Thoracic aorta endothelial cell (primary cell): ENCODE measurements around a stretch of chr3.

DNA sequence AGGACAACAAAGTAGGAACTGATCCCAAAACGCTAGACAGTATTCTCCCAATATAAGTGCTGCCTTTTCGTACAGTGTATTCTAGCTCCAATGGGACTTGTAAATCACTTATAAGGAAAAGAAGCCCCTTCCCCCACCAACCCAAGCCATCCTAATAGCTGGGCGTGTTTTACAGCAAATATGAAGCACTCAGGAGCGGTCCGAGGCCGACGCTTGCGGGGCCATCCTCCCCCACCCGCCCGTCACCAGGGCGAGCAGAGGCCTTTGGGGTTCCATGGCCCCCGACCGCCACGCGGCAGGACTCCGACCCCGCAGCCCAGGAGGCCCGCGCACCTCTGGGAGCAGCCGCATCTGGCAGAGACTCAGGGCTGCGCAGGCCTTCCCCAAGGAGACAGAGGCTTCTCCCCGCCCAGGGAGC lies 885 bp downstream of the UBP1 start:
- CAGE, long polyA plus RNA = no peak

DNA sequence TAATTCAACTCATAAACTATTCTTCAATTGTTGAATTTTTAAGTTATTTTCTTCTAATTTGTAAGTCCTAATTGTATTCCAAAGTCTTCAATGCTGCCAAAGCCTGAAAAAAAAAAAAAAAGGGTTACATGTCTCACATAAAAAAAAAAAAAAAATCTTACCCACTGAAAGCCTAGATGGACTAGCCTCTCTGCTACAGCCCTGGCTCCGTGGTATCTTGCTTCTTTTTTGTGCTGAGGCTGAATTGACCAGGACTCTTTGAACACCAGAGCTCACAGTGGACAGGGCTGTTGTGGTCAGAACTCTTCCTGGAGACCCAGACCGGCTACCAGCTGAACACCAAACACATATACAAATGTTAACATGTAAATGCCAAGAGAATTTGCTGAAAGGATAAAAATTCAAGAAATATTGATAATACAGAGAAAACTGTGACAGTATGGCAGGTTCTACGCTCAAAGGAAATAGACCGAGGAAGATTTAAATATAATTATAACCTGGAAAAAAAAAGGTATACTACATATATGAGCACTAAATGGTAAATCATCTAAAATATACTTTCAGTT lies 133.4 kb downstream of the CLASP2 start:
- CAGE, long polyA plus RNA = no peak

DNA sequence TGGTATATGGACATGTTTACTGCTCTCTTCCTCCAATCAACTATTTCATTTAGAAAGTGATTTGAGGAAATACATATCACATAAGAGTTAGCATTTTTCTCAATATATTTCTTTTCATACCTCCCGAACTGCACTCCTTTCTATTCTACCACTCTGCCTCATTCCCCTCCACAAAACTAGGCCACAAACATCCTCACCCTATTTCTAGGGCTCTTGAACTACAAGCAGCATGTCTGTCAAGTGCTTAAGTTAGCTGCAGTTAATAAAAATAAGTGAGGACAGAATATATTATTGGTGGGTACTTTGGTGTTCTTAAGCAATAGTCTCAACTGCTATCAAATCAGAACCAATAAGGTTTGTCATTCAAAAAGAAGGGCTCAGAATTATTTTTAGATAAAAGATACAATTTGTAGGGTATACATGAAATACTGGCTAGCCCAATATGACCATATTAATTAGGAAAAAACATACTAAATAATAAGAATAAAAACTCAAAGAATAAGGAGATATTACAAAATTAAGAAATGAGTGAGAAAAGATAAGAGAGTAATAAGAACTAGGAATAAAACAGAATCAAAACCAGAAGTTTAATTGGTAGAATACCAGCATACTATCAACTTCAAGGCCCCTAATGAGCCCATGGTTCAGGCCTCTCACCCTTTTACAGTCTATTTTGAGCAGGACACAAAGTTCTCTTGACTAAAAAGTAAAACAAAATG lies 124.9 kb downstream of the CLASP2 start:
- CAGE, long polyA plus RNA = no peak

- CAGE, long polyA plus RNA = no peak
Observed at GRCh38 chr3:33594714-33595429, 123.2 kb downstream of the CLASP2 start.

- CAGE, long polyA plus RNA = no peak
Observed at GRCh38 chr3:33645186-33645909, 72.7 kb downstream of the CLASP2 start.

DNA sequence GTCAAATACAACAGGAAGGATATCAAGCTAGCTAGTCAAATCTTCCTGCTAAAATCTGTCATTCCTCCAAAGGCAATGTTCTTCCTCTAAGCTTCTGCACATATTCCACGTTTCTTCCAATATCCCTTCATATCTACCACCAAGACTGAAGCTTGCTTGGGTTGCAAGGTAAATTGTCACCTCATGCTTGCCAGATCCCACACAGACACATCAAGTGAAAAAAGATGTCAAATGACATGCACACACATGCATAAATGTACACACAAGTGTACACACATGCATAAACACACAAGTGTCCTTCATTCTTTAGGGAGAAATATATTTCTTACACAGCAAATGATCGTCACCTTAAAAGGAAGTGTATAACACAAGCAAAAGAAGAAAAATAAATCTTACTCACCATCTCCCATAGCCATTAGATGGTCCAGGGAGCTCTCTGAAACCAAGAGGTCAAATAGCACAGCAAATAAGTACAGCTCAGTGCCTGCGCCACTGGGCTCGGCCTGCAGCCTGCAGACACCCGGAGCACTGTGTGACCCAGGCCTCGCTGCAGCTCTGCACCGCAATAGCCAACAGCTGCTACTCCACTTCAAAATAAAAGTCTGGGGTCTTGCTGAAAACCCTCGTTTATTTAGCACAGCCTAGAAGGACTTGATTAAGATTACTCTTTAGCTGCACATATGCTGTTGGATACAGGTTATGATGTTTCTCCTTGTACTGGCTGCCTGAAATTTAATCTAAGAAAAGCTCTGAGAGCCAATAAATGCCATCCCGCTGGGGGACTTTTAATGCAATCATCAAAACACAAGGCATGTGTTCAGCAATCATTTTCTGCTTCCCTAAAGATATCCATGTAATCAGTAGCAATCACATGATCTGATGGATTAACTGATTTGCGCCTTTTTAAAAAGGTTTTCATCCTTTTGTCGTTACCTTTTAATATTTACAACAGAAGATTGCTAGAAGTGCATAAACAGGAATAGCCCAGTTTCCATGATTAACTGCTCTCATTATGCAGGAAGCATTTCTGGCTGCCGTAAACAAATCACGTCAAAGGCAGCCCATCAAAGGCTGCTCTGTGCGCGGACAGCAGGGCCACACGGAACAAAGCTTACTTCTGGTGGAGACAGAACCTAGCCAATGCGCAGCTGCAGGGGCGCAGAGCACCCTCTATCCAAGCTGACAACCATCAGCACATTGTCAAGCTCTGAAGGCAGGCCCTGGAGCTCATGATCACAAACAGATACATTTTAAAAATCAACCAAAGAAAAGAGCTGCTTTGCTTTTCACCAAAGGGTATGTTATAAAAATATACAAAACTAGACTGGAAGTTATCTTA lies 59.0 kb downstream of the CLASP2 start:
- CAGE, long polyA plus RNA = no peak

- CAGE, long polyA plus RNA = no peak
Observed at GRCh38 chr3:33855744-33856519, 57.5 kb downstream of the PDCD6IP start.

DNA sequence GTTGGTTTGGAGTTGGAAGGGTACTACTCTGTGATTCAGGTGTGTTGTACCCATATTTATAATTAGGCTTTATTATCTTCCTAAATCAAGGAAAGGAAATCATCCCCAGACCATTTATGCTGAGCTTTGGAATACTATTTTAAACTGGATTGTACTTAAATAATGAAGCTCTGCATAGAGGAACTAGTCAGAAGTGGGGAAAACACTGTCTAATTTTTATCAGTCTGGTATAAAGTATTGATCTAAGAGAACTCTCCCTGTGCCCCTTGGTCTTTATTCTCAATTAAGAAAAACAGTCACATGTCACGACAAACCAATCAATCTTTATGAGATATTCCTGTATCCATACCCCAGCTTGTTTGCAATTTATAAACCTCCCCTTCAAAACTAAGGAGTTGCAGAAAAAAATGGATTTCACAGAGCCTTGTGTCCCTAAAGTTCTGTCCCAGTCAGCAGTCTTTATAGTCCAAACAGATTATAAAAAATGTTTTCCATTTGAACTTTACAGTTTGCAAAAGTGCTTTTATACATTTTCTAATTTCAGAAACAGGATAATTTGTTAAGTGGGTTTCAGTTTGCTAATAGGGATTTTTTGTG lies 70.3 kb downstream of the PDCD6IP start:
- CAGE, long polyA plus RNA = no peak

GRCh38 chr3:33917756-33918424 lies 119.5 kb downstream of the PDCD6IP start:
- CAGE, long polyA plus RNA = no peak

- CAGE, long polyA plus RNA = no peak
Observed at GRCh38 chr3:35679360-35680029, 40.2 kb downstream of the ARPP21 start.

GRCh38 chr3:36831106-36831758 lies 66.9 kb upstream of the DCLK3 start:
- CAGE, long polyA plus RNA = no peak

- CAGE, long polyA plus RNA = no peak
Observed at GRCh38 chr3:36913301-36913907, 31.4 kb downstream of the TRANK1 start.

DNA sequence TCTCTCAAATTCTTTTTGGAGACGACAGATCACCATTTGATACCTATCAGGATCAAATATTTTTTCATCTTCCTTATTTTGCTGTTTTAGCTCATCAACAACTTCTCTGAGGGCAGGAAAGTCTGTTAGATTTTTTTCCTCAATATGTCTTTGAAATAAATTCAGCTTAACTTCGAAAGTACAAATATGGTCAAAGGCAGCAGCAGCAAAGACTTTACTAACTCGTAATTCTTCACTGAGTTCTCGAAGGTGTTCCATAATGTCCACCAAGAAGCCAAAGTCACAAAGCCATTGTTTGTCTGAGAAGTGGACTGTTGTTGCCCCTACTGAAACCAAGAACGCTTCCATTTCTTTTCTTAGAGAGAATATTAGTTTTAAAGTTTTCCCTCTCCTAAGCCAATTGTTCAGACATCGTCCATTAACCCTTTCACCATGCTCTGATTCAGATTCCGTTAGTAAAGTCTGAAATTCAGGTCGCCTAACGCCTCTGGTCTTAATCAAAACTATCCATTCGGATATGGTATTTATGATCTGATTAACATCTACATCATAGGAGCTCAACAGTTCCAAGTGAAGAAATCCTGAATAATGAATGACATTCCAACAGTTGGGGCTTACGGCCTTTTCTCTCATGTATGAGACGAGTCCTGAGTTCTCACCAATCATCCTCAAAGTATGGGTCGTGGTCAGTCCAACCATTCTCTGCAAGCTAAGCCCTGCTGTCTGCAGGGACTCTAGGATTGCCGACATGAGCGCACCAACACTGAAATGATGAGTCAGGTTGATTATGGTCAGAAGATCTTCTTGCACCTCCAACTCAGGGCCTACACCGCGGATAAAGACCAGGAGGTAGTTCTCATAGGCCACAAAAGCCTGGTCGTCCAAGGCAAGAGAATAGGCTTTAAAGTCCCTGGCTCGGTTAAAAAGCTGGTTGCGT lies 1.0 kb downstream of the EPM2AIP1 start:
- CAGE, long polyA plus RNA = no peak

GRCh38 chr3:37054938-37055442 lies 61.7 kb downstream of the MLH1 start:
- CAGE, long polyA plus RNA = no peak

GRCh38 chr3:37065760-37066514 lies 72.6 kb downstream of the MLH1 start:
- CAGE, long polyA plus RNA = no peak

GRCh38 chr3:37139296-37140317 lies 34.8 kb downstream of the LRRFIP2 start:
- CAGE, long polyA plus RNA = no peak

DNA sequence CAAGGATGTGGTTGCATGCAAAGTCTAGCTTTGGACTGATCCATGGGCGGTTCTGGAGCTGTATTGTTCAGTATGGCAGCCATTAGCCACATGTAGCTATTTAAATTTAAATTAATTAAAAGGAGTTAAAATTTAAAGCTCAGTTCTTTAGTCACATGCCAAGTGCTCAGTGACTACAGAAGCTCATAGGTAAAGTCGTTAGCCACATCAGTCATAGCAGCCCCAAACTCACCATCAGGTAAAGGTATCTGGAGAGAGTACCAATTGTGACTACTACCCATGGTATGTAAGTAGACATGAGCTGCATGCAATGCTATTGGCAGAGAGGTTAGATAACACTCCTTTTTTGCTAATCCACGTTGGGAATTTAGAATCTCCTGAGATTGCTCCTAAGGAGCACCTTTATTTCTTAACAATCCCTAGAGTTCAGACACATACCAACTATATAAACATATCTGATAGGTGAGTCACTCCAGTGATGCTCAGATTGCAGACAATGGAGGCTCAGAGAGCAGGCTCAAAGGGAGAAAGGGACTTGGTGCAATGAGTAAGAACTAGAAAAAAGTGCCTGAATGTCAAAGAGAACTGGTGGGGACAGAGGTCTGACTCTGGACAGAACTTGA lies 21.8 kb upstream of the GOLGA4 start:
- CAGE, long polyA plus RNA = no peak

DNA sequence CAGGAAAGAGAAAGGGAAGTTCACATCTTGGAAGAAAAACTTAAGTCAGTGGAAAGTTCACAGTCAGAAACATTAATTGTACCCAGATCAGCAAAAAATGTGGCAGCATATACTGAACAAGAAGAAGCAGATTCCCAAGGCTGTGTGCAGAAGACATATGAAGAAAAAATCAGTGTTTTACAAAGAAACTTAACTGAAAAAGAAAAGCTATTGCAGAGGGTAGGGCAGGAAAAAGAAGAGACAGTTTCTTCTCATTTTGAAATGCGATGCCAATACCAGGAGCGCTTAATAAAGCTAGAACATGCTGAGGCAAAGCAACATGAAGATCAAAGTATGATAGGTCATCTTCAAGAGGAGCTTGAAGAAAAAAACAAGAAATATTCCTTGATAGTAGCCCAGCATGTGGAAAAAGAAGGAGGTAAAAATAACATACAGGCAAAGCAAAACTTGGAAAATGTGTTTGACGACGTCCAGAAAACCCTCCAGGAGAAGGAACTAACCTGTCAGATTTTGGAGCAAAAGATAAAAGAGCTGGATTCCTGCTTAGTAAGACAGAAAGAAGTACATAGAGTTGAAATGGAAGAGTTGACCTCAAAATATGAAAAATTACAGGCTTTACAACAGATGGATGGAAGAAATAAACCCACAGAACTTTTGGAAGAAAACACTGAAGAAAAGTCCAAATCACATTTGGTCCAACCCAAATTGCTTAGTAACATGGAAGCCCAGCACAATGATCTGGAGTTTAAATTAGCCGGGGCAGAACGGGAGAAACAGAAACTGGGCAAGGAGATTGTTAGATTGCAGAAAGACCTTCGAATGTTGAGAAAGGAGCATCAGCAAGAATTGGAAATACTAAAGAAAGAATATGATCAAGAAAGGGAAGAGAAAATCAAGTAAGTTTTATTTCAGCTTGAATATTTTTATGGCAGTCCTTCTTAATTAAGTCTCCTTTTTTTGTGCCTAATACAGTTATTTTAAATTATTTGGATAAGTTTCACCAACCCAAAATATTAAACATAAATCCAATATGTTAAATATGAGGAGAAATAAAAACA lies 84.2 kb downstream of the GOLGA4 start:
- CAGE, long polyA plus RNA = no peak

DNA sequence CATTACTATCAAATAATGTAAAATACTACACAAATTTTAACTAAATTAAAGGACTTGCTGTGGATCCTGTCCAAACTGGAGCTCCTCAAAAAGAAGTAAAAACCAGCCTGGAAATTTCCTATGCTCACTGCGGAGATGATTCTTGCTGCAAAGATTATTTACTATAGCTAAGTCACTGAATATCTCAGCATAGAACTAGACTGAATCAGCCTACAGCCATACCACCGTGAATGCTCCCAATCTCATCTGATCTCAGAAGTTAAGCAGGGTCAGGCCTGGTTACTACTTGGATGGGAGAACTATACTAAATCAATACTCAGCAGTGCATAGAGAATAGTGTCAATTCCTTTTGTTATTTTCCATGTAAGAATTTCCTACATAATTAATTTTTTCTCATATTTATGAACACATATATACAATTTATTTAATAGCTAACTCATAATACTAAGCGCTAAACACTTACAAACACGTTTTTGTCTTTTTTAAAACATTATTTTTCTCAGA lies 98.4 kb downstream of the GOLGA4 start:
- CAGE, long polyA plus RNA = no peak

DNA sequence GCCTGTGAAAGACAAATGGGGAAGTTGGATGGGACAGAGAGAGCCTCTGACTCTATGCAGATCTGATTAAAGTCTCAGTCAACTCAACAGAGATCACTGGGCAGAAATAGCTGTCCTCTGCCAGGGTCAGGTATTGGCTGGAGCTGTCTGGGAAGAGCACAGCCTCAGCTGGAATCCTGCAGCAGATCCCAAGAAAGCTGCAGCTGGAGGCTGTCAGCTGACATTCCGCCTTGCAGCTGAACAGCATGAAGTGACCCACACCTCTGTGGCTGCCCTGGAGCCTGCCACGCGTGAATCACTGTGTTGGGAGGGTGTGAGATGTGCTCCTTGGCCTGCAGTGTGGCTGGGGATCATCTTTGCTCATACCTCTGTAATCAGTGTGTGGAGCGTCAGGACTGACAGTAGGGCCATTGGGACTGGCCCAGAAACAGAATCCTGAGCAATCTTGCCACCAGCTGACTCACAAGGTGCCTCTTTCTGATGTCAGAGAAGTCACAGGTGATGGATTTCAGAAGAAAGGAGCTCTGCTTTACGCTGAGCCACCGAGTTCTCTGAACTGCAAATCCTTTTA lies 6.5 kb downstream of the ITGA9 start:
- CAGE, long polyA plus RNA = no peak